Hepatocyte (in vitro differentiated cells and primary cell): ENCODE measurements around the genes CCDC34, DNAJC24 and C11orf91.

DNA sequence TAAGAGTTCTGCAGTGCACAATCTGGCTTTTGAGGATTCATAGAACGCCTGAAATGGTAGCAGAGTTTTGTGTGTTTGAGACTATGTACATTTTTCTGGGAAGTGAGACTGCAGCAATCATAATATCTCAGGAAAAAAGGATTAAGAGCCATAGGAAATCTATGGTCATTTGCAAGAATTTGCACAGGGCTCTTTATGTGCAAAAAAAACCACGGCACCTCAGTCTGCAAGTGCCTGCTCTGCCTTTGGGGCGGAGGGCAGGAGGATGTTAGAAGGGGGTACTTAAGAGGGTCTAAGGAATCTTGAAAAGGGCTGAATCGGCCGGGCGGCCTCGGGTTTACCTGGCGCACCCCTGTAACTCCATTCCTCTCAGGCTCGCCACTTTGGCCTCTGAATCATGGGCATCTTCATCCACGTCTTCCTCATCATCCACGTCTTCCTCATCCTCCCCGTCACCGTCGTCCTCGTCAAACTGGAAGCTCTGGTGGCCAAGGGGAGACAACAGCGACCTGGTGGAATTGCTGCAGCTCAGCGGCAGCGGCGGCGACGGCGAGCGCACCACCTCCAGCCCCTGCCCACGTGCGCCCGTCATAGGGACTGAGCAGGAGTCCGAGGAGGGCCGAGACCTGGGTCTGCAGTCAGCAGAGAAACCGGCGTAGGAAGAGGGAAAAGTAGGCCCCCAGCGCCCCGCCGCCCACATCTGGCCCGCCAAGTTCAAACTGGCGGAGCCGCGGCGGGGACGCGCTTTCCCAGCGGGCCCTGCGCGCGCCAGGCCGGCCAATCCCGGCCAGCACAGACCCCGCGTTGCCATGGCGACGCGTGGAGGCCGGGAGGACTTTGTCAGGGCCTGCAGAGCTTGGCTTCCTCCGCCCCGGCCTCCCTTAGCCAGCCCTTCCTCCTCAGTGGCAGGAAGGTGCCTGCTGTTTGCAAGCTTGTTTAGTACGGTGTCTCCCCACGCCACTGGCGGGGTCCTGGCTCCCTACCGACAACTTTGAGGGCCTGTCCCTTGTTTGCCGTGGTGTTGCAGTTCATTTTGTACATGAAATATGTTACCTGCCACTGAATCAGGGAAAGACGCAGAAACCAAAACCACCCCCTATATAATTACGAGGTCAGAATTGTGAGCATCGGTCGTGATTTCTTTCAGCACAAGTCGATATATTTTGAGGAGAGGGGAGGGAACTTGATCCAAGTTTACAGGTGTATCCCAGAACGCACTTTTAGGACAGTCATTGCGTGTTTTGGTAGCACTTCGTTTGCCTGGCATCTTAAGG lies at the start of gene CCDC34:
Gene CCDC34 (minus strand): TSS at position 721 of the 1,274 bp plus-strand sequence.
- RAMPAGE, long total RNA = no peak
- RRBS = 1% methylated on average over 9 of the region's 67 CpGs

DNA sequence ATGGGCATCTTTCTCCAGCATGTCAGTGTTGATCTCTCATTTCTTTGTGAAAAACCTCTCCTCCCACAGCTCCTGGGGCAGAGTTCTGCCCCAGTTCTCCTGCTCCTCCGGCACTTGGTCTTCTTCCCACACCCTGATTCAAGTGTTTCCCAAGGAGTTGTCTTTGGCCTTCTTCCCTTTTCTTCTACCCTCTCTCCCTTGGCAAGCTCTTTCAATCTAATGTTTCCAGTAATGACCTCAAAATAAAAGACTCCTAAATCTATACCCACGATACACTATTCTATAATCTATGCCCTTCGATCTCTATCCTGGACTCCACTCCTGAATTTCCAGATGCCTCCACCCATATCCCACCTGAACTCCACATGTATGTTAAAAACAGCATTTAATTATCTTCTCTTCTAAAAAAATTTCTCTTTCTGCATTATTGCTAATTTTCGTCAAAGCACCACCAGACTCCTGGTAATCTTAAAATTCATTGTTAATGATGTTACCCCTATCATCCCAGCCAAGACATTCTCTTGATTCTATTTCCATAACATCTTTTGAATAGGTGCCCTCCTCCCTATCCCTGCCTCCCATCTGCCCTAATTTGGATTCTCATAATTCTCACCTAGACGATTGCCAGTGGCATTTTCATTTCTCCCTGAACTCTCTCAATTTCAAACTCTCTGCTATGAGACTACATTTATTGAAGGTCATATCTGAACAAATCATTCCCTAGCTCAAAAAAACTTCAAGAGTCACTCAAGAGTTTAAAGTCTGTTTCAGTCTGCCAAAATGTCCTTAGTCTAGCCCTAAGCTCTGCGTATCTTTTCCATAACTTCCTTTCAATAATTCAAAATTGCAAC lies 42.4 kb upstream of the CCDC34 start:
- RAMPAGE, long total RNA = no peak
- RRBS = no CpG with 5 or more reads among the region's 6 CpGs

- RAMPAGE, long total RNA = no peak
- RRBS = no CpG with 5 or more reads among the region's 8 CpGs
Measured at GRCh38 chr11:27468959-27469507, 3.6 kb downstream of the LGR4 start.

DNA sequence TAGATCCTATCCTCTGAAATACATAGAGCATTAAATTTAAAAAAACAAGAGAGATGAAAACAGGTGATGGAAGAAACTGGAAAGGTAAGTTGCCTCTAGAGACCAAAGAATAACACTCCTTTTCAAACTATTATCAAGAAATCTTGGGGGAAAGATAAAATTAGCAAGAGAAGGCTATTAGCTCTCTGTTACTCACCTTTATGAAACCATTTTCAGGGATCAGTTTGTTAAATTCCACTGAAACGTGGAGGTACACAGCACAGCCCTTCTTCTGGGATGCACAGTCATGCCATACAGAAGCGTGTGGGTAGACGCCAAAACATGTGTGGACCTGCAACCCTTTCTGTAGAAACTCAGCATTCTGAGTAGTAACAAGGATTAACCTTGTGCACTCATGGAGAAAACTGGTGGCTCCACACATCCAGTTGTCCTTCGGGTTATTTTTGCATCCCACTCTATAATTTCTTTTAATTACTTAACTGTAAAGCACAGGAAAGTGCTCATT lies 26.3 kb downstream of the BDNF start:
- RAMPAGE, long total RNA = no peak
- RRBS = no CpG with 5 or more reads among the region's 4 CpGs

- RAMPAGE, long total RNA = no peak
- RRBS = no CpG with 5 or more reads among the region's 2 CpGs
Measured at GRCh38 chr11:28833546-28834249, 725.5 kb downstream of the METTL15 start.

- RAMPAGE, long total RNA = no peak
- RRBS = no CpG with 5 or more reads among the region's 26 CpGs
Measured at GRCh38 chr11:31321305-31321768, 48.2 kb downstream of the DCDC1 start.

GRCh38 chr11:31369474-31370417 lies at the start of gene DNAJC24:
Gene DNAJC24, plus strand, starts transcription at chr11:31369860.
- RAMPAGE, long total RNA = start-site peak on the plus strand at chr11:31369837-31369870, 94 and 25 reads in 2 replicates
- RRBS = under 1% methylated on average over 15 of the region's 52 CpGs

- RAMPAGE, long total RNA = no peak
- RRBS = 4% methylated on average over 36 of the region's 89 CpGs
Measured at GRCh38 chr11:31809964-31810815, 932 bp downstream of the PAX6 start.

GRCh38 chr11:32087918-32088775 lies 2.7 kb upstream of the RCN1 start:
- RAMPAGE, long total RNA = no peak
- RRBS = no CpG with 5 or more reads among the region's 5 CpGs

DNA sequence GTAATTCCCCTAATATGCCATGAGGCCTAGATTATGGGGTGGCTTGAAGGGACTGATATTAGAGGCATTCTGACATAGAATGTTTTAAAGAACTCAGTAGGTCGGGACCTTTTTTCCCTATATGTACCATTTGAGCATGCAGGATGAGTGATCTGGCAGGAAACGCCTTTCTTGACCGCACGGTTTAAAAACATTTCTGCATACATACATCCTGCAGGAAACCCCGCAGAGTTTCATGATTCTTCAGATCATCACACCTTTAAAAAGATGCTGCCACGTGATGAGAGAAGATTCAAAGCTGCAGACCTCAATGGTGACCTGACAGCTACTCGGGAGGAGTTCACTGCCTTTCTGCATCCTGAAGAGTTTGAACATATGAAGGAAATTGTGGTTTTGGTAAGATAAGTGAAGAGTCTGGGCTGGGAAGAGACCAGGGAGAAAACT lies 7.3 kb downstream of the RCN1 start:
- RAMPAGE, long total RNA = no peak
- RRBS = no CpG with 5 or more reads among the region's 7 CpGs

GRCh38 chr11:32173484-32173683 lies 82.5 kb downstream of the RCN1 start:
- RAMPAGE, long total RNA = no peak
- RRBS = 1% methylated on average over 4 of the region's 4 CpGs

DNA sequence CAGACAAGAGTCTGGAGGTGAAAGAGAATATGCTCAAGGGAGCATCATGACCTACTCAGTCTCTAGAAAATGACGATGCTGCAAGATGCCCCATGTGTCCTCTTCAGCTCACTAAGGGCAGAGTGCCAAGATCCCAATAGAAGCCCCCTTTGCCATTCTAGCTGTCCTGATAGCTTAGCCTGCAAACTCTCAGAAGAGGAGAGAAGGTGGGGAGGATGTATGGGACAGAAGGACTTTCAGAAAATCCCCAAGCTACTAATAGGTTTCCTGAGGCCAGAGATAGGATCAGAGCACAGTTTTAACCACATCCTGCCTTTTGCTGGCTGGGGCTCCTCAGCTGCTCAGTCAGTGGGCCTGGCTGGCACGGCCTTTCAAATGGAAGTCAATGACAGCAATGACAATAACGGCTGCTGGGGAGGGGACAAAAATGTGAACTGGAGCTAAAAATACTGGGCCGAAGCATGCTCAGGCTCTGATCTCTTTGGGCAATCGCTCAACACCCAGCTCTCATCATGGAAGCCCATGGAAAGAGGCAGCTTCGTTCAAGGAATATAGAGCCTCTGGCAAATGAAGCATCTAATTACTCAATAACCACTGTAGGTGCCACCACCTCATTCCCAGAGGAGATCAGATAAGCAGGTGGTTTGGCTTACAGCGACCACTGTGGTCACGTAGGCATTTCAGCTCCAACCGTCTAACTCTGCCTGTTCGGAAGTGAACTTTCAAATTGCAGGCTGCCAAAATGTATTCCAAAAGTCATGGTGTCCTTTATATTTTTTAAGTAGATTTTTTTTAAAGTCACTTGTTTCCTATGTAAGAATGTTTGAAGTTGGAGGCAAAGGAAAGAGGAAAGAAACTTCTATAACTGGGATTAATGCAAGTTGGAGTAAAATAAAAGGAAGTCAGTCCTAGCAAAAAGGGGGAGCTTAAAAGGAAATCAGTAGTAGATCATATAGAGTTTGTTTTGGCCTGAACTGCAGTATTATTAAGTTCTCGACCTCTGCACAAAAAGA lies 14.3 kb downstream of the WT1 start:
- RAMPAGE, long total RNA = no peak
- RRBS = no CpG with 5 or more reads among the region's 11 CpGs

GRCh38 chr11:32932672-32933052 lies 40.1 kb downstream of the QSER1 start:
- RAMPAGE, long total RNA = no peak
- RRBS = no CpG with 5 or more reads among the region's 2 CpGs

DNA sequence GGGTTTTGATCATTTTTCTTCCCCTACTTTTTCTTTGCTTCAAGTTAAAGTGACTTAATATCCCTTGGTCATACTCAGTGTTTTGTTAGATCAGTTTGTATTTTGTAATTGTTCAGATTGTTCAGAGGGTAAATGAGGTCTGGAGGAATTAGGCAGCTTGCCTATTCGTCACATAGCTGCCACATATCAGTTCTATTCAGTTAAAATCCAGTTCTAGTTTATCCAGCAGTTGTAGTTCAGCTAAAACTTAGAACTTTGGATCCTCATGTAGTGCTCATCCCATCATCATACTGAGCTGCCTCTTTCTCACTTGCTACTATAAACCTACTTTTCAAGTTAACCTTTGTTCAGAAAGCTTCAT lies 47.2 kb upstream of the DEPDC7 start:
- RAMPAGE, long total RNA = no peak
- RRBS = no CpG with 5 or more reads among the region's 1 CpG

GRCh38 chr11:33040107-33040634 lies 799 bp downstream of the TCP11L1 start:
- RAMPAGE, long total RNA = no peak
- RRBS = no CpG with 5 or more reads among the region's 20 CpGs

- RAMPAGE, long total RNA = no peak
- RRBS = no CpG with 5 or more reads among the region's 2 CpGs
Measured at GRCh38 chr11:33056800-33057441, 17.5 kb downstream of the TCP11L1 start.

GRCh38 chr11:33700286-33701390 lies at the start of gene C11orf91:
Gene C11orf91, minus strand, starts transcription at chr11:33700826.
- RAMPAGE, long total RNA = no peak
- RRBS = 12% methylated on average over 22 of the region's 89 CpGs

DNA sequence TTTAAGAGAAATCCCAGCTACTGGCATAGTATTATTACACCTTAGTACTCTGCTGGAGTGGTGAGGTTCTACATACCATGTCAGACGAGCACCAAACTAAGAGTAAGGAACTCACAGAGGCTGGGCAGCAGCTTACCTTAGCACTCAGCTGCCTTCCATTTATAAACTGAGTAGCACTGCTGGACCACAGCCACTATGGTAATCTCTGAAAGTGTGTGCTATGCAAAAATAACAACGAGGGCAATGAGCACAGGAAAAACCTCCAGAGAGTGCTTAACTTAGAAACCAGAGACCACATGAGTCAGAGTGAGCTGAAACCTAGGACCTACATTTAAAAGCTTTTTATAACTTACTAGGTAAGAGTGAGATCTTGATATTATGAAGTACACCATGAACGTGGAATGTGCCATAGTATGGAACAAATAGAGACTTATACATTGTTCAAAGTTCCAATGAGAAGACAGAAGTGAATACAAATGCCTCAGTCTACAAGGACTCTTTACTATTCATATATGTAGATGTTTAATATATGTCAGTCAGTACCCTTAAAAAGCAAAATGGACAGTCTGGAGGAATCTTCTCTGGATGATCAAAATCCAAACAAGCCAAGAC lies 17.1 kb upstream of the CD59 start:
- RAMPAGE, long total RNA = no peak
- RRBS = no CpG with 5 or more reads among the region's 3 CpGs

GRCh38 chr11:33997555-33997983 lies 54.0 kb upstream of the CAPRIN1 start:
- RAMPAGE, long total RNA = no peak
- RRBS = no CpG with 5 or more reads among the region's 3 CpGs

- RAMPAGE, long total RNA = no peak
- RRBS = no CpG with 5 or more reads among the region's 8 CpGs
Measured at GRCh38 chr11:34028081-34028927, 23.2 kb upstream of the CAPRIN1 start.